ENCODE results near the genes PYCR2 and PSEN2.

DNA sequence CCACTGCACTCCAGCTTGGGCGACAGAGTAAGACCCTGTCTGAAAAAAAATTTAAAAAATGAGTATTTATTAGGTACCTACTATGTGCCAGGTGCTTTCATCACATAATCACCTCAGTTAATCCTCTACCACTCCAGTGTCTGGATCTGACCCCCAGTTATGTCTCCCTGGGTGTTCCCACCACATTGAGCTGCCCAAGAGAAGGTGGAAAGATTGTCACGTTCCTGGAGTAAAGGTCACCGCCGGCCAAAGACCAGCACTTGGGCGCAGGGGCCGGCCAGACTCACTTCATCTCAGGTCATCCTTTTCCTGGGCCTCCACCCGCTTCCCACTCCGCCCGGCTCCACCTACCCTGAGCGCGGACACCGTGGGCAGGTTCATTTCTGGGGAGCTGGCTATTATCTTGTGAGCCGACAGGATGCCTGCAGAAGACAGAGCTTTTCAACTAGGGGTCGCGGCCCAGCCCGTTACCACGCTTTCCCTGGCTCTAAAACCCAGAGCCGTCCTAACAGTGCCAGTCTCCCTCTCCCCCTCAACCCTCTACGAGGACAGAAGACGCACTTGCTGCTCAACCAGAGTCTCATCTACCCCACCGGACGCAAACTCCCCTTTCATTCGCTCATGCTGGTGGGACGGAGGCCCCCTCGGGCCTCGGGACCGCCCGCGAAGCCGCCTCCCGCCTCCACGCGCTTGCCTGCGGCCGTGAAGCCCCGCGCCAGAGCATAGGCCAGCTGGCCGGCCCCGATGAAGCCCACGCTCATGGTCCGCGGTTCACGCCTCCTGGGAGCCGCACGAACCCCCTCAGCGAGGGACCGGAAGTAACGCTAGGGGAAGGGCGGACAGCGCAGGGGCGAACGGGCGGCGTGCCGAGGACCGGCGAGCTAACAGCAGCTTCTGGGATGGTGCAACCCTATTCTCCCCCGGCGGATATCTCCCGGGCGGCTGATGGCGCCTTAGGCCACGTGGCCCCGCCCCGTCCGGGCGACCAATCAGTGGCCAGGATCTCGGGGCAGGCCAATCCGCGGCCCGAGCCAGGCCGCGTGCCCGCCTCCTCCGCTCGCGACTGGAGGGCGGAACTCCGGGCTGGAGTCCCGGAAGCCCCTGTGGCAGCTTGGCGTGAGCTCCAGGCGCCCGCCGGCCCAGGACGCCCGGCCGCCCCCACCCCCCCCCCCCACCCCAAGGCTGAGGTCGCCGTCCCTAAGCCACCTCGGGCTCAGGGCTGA lies at the start of gene PYCR2:
Gene PYCR2, minus strand, starts transcription at position 901 of the 1,223 bp plus-strand sequence.
- PRO-cap = bidirectional peak, plus-strand start at position 1,088 of the sequence, minus-strand start at position 929 of the sequence
- RRBS = 1% methylated on average over 43 of the region's 90 CpGs

- PRO-cap = no peak
- RRBS = no CpG with 5 or more reads among the region's 15 CpGs
These were observed 1.2 kb upstream of the SDE2 start for GRCh38 chr1:226000308-226000742.

DNA sequence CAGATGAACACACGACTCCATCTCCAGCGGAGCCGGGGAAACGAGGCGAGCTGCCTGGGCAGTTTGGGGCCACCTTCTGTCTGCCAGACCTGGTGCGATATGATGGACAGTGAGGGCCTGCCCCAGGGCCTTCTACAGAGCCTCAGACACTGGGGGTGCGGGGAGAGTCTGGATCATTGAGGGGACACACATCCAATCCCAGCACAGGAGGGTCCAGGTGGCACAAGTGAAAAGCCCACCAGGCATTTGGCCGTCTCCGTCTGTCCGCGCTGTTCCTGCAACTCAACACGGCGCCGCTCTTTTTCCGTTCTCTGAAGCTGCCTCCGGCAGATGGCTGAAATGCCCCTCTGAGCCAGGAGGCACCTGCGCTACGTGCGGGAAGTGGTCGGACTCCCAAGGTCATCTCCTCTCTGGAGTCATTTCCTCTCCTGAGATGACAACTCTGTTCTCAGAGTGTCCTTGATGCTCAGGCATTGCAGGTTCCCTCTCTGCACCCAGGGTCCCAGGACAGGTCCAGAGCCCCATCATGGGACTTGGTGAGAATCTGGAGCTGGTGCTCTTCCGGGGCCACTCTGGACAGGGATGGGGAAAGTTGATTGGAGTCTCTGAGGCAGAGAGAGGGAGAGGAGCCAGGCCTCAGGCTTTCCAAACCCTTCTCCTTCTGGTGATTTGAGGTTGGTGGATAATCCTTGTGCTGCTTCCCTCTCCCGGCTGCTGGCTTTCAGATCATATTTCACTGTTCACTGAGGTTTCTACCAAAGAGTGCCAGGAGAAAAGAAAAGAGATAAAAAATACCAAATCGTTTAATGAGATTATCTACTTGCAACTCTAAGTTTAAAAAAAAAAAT lies 14.0 kb upstream of the MIXL1 start:
- PRO-cap = no peak
- RRBS = no CpG with 5 or more reads among the region's 23 CpGs

GRCh38 chr1:226436743-226437534 lies 29.0 kb upstream of the PARP1 start:
- PRO-cap = no peak
- RRBS = no CpG with 5 or more reads among the region's 9 CpGs

DNA sequence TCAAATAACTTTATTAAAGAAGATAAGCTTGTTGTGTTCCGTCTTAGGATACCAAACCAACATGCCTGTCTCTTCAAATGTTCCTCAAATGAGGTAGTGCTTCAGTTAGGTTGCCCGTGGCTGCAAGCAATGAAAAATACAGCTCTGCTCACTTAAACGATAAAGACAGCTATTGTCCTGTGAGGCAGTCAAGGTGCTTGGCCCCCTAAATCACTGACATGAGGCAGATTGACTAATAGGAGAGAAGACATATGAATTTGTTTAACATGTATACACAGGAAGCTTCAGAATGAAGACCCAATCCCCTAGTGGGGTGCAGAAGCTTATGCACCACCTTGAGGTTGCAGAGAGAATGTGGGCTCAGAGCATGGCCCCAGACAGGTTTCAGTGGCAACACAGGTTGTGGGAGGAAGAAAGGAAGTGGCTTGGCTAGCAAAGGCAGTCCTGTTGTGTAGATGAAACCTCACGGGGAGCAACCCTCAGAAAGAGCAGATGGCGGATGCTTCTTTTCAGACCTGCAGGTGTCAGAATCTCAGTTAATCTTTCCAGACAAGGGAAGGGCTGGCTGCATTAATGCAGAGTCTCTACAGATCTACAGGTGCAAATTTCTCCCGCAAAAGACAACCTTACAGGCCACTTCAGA lies 37.0 kb upstream of the PARP1 start:
- PRO-cap = no peak
- RRBS = no CpG with 5 or more reads among the region's 6 CpGs

DNA sequence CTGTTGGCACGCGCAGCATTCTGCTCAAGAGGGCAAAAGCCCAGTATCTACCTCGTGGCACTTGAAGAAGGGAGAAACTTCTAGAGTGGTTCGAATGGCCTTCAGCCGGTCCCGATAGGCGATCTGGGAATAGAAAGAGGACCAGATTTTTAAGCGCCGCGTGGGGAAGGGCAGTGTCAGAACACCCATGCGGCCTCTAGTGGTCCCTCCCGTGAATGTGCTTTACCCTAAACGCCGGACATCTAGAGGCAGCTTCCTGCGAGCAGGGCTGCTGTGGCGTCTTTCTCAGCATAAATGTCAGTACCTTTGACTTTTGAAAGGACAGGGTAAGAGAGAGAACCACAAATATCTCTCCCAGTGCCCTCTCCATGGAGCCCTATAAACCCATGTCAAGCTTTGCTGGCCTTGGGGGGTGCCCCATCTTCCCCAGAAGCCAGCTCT lies 89.1 kb downstream of the STUM start:
- PRO-cap = no peak
- RRBS = no CpG with 5 or more reads among the region's 16 CpGs

DNA sequence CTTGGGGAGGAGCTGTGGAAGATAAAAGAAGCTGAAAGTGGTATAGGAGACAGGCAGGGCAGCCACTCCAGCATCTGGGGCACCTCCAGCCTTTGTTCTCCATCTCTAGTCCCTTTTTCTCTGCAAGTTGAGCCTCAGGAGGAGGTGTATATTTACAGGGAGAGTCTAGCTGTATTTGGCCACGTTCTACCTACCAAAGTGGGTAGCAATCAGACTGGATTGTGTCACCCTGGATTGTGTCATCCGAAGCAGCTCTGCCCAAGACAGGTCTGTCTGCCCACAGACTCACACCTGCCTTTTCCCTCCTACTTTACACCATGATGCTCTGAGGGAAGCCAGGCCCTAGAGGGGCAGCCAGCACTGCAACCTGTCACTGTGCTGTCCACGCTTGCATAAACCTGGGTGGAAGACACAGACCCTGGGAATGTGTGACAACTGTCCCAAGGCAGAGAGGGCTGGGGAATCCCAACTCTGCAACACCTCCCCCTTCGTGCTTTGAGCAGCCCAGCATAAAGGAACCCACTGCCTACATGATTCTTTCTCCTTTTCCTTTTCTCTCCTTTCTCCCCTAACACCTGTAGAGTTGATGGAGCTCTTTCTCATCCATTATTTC lies 56.2 kb downstream of the ITPKB start:
- PRO-cap = no peak
- RRBS = no CpG with 5 or more reads among the region's 4 CpGs

- PRO-cap = no peak
- RRBS = no CpG with 5 or more reads among the region's 7 CpGs
These were observed 50.7 kb downstream of the ITPKB start for GRCh38 chr1:226688260-226688848.

- PRO-cap = no peak
- RRBS = no CpG with 5 or more reads among the region's 14 CpGs
These were observed 36.6 kb downstream of the ITPKB start for GRCh38 chr1:226702297-226703163.

- PRO-cap = no peak
- RRBS = no CpG with 5 or more reads among the region's 14 CpGs
These were observed 28.8 kb downstream of the ITPKB start for GRCh38 chr1:226709950-226711048.

- PRO-cap = no peak
- RRBS = 92% methylated on average over 5 of the region's 25 CpGs
These were observed 25.8 kb downstream of the ITPKB start for GRCh38 chr1:226712934-226714061.

DNA sequence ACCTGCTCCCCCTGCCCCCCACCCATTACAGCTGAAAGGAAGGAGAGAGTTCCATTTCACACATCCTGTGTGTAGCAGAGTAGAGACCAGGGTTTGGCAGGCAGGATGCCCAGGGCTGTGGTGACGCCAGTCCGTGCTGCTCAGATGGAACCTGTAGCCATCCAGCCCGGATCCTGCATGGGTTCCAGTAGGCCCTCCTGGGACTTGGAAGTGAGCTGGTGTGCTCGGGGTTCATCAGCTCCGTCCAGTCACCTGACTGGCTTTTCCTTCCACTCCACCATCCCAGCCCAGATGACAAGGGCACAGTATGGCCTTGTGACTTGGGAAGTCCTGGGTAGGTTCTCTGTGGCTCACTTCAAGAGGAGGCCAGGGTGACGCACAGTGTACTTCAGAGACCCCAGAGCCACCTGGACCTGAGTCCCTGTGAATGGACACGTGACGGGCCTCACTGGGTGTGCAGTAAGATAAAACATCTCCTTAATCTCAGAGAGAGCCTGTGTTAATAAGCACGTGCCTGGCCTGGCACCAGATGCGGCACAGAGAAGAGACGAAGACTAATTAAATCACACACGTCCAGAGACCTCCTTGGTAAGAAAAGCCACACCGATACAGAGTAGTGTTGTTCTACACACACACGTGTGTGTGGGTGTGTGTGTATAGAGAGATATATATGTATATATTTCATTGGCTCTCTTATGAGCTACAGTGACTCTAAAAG lies 16.0 kb downstream of the ITPKB start:
- PRO-cap = no peak
- RRBS = no CpG with 5 or more reads among the region's 14 CpGs

GRCh38 chr1:226723647-226724872 lies 15.0 kb downstream of the ITPKB start:
- PRO-cap = no peak
- RRBS = no CpG with 5 or more reads among the region's 18 CpGs

GRCh38 chr1:226870175-226870688 lies at the start of gene PSEN2:
Gene PSEN2, plus strand, starts transcription at chr1:226870616.
- PRO-cap = bidirectional peak, plus-strand start at chr1:226870620, minus-strand start at chr1:226870502
- RRBS = under 1% methylated on average over 34 of the region's 43 CpGs

DNA sequence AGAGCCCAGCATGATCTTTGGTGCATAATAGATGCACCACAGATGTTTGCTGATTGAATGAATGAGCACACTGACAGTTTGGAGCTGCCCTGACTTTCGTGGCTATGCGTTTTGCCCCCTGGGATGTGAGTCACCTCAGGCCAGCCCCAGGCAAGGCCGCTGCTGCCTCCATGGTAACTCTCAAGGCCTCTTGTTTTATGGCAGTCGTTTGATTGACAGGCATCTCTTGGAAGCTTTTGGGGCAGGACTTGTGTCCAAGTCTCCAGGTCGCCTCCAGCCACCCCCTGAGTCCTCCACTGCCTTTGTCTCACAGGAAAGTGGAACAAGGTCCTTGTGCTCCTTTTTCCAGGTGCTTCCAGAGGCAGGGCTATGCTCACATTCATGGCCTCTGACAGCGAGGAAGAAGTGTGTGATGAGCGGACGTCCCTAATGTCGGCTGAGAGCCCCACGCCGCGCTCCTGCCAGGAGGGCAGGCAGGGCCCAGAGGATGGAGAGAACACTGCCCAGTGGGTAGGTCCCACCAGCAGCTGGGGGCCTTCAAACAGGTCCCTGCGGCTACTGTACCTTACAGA lies 11.2 kb downstream of the PSEN2 start:
- PRO-cap = no peak
- RRBS = no CpG with 5 or more reads among the region's 13 CpGs

DNA sequence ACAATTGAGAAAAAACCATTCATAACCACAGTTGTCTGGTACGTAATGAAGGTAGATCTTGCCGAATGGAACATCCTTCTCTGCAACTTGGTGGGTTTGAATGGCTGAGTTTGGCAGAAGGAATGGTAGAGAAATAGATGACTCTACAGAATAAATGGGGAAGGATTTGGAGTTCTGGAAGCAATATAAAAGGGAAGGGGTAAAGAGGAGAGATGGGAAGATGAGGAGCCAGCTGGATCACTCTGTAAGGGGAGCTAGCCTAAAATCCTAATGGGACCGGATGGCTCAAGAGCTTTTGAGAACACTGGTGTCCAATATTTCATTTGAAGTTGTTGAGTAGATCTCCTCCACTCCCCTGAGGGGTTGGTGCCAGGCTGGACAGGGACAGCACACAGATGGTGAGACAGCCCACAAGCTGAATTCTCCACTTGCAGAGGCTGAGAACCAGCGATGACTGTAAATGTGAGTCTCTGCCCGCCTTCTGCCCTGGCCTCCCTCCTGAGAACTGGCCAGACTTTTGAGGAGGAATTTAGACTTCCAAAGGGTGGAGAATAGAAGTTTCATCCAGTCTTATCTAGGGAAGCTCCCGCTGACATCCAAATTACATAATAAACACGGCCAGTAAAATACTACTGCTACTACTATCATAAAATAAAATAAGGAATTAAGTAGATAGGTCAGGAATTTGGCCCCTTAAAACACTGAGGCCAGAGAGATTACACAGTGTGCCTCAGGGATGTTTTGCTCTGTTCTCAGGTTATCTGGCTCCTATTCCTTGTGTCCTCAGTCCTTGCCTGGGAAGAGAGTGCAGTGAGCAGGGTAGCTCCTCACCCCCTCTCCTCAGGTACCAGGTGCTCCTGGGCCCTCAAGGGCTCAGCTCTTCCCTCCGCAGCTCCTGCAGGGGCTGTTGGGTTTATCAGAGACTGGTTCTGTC lies 20.5 kb upstream of the COQ8A start:
- PRO-cap = no peak
- RRBS = no CpG with 5 or more reads among the region's 8 CpGs

DNA sequence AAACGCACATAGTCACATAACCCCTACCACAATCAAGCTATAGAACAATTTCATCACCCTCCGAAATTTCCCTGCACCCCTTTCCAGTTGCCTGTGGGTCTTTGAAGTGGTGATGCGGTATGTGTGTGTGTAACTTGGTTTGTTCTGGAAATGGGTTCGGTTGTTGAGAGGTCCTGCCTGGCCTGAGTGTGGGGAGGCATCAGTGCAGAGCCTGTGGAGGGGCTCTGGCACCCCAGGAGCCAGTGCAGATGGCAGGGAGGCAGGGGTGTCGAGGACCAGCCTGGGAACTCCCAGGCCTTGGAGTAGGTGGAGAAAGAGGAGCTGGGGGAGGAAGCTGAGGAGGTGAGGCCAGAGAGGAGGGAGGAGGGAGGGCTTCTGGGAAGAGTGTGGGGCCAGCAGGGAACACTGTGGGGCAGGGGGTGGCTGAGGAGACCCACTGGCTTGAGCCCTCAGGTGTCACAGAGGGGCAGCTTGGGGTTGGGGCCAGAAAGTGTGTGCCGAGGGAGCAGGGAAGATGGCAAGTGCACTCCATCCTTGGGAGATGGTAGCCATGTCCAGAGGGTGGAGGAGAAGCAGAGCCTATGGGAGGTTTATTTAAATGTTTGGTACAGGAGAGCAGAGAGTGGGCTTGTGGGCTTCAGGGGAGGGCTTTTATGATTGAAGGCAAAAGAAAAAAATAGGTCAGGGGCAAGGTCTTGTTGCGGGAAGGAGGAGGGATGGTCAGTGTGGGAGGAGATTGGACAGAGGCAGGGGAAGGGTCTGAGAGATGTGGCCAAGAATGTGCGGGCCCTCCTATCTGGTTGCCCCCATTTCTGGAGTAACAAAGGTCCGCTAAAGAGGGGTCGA lies 3.9 kb downstream of the COQ8A start:
- PRO-cap = no peak
- RRBS = no CpG with 5 or more reads among the region's 10 CpGs

DNA sequence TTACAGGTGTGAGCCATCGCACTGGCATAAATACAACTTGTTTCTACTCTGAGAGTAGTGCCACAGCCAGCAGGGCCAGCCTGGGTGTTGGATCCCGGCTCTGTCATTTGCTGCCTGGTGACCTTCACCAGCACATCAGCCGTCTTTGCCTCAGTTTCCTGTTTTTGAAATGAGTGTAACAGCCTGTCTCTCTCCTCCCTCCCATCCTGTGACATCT lies 23.7 kb downstream of the COQ8A start:
- PRO-cap = no peak
- RRBS = no CpG with 5 or more reads among the region's 3 CpGs

- PRO-cap = no peak
- RRBS = 71% methylated on average over 5 of the region's 22 CpGs
These were observed 40.7 kb downstream of the COQ8A start for GRCh38 chr1:226980729-226981352.

- PRO-cap = no peak
- RRBS = no CpG with 5 or more reads among the region's 3 CpGs
These were observed 79.2 kb downstream of the COQ8A start for GRCh38 chr1:227019075-227019909.